Vagina (tissue), 1 donor: ENCODE results near the gene RPSA.

- PRO-cap, result no peak
- RAMPAGE, long total RNA, result no peak
Observed at GRCh38 chr3:37862673-37862921, 917 bp downstream of the CTDSPL start.

DNA sequence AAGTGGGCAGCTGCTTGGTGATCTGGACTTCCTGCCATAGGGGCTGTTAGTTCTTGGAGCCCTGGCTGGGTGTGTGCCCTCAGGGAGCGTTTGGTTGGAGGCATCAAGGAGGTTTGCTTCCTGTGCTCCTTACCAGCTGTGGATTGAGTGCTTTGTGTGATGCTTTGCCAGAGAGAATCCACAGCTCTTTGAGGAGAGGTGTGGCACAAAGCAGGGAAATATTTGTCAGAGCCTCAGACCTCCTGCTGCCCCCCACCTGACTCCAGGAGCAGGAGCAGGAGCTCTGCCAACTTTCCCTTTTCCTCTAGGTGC lies 2.3 kb downstream of the CTDSPL start:
- PRO-cap, result no peak
- RAMPAGE, long total RNA, result no peak

DNA sequence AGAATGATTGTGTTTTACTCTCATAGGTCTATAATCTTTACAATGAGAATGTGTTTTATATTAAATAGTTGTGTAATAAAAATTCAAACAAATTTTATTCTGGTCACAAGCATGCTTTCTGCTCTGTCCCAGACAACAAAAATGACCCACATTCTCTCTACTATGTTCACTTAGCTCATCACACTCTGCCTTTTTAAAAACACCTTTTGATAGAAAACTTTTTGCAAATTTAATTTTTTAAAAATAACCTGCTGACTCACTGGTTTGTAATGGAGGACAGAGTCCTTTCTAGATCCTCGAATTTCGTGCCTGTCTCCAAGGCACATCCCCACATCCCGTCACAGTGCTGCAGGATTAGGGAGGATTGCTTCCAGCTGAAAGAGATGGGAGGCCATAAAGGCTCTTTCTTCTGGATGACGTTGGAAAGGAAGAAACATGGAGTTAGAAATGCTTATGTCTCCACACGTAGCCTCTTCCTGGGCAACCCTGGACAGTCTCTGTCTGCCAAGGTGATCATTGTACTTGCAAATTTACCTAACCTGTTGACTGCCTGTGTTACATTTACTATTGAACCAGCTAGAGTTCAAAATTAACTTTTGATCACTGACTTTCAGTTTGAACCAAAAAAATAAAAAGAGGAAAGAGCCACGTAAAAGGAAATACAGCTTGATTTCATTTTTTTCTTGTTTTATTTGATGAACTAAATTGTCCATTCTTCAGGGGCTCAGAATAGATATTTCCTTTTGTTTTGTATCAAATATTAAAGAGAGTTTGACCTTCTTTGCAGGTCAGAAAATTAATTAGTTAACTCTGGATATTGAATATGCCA lies 27.6 kb upstream of the VILL start:
- PRO-cap, result unidirectional peak, plus-strand start at position 341 of the sequence
- RAMPAGE, long total RNA, result no peak

GRCh38 chr3:37986762-37987423 lies 3.7 kb upstream of the VILL start:
- PRO-cap, result no peak
- RAMPAGE, long total RNA, result no peak

DNA sequence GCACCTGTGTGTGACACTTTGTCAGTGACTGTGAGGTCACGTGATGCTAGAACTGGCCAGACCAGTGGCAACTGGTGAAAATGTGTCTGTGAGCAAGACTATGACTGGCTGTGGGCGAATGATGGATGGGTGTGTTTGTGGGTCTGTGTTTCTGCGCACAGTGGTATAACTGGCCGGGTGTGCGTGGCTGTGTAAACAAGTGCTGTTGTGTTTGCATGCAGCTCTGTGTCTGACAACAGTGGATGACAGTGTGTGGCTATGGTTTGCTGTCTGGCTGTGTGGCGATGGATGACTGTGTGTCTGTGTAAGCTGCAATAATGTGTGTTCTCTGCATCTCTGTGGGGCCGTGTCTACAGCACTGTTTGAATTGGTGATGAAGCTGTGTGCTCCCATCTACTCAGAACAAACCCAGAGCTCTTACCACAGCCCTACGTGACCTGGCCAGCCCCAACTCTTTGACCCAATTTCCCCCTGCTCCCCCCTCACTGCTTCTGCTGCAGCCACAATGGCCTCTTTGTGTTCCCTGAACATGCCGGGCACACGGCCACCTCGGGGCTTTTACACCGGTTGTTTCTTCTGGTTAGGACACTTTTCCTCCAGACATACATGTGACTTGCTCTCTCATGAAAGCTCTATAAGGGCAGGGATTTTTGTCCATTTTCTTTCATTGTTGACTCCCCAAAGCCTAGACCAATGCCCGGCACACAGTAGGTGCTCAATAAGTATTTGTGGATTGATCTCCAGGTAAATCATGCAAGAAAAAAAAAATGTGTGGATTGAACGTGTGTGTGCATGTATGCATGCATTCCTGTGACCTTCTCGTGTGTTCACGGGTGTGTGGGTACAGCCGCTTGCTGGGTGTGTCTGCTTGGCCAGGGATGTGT lies 14.5 kb downstream of the VILL start:
- PRO-cap, result no peak
- RAMPAGE, long total RNA, result no peak

- PRO-cap, result no peak
- RAMPAGE, long total RNA, result no peak
Observed at GRCh38 chr3:38028761-38029454, 534 bp downstream of the PLCD1 start.

GRCh38 chr3:38038273-38039021 lies 561 bp upstream of the DLEC1 start:
- PRO-cap, result no peak
- RAMPAGE, long total RNA, result no peak

DNA sequence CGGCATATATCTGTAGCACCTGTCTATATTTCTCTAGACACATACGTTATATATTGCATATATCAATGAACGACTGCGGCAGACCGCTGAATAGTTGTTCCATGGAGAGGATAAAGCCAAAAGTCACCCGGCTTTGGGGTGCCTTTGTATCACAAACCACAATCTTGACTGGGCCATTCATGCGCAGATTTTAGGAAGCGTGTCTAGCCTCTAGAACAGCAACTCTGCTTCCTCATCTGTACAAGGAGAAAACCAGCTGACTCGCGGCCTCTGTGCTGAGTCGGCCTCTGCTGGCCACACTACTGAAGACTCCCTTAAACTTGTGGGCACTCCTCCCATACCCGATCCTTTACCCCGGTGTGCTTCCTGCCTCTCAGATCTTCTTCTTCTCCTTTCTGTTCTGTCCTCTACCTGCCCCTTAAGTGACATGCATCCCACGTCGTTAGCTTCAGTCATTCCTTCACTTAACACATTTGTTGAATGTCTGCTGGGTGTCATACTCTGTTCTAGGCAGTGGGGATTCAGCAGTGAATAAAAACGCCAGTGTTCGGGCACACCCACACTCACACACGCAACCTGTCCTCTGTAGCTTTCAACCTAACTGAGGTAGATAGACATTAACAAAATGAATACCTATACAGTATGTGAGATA lies 966 bp downstream of the DLEC1 start:
- PRO-cap, result no peak
- RAMPAGE, long total RNA, result no peak

DNA sequence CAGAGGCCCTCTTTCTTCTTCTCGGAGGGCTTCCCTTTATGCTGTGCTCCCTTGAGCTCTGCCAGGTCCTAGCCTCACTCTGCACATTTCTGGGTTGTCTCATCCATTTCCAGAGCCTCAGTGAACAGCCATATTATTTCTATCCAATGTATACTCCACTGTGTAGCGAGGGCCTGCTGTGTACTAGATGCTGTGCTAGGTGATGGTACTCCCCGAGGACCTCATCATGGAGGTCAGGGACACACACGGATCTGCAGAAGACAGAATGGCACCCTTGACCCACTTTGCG lies 18.3 kb downstream of the ACAA1 start:
- PRO-cap, result no peak
- RAMPAGE, long total RNA, result no peak

- PRO-cap, result no peak
- RAMPAGE, long total RNA, result no peak
Observed at GRCh38 chr3:38137812-38138378, 566 bp upstream of the MYD88 start.

DNA sequence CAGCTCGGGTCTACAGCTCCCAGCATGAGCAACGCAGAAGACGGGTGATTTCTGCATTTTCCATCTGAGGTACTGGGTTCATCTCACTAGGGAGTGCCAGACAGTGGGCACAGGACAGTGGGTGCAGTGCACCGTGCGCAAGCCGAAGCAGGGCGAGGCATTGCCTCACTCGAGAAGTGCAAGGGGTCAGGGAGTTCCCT lies 48.4 kb upstream of the ACVR2B start:
- PRO-cap, result no peak
- RAMPAGE, long total RNA, result no peak

DNA sequence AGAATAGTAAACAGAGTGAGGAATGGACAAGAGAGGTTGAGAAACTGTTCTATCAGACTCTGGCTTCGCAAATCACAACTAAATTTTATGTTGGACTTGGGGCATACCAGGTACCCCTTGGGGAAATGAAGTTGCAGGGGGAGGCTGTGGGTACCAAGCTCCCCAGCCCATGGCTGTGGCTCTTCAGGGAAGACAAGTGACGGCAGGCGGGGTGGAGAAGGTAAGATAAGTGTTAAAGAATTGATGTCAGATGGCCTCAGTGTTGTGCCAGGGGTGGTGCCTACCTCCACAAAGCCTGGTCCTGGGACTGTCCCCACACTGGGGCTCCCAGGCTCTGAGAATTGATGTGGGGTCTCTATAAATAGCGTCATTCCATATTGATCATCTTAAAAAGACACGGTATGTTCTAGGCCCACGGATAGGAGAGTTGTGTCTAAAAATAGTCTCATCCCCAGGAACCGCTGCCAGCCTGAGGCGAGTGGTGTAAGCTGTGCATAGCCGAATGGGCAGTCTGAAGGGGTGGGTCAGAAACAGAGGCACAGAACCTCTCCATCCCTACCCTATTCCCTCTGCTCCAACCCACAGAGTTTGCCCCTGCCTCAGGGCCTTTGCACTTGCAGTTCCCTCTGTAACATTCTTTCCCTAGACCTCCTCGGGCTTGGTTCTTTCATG lies 5.1 kb downstream of the SCN5A start:
- PRO-cap, result no peak
- RAMPAGE, long total RNA, result no peak

DNA sequence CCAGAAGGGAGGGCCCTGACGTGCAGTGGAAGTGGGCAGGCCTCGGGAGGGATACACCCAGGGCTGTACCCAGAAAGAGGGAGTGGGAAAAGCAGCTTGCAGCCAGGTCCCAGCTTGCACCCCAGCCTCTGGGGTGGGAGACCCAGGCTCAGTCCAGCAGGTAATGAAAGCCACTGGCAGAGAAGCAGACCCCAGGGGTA lies 3.6 kb downstream of the GORASP1 start:
- PRO-cap, result no peak
- RAMPAGE, long total RNA, result no peak

DNA sequence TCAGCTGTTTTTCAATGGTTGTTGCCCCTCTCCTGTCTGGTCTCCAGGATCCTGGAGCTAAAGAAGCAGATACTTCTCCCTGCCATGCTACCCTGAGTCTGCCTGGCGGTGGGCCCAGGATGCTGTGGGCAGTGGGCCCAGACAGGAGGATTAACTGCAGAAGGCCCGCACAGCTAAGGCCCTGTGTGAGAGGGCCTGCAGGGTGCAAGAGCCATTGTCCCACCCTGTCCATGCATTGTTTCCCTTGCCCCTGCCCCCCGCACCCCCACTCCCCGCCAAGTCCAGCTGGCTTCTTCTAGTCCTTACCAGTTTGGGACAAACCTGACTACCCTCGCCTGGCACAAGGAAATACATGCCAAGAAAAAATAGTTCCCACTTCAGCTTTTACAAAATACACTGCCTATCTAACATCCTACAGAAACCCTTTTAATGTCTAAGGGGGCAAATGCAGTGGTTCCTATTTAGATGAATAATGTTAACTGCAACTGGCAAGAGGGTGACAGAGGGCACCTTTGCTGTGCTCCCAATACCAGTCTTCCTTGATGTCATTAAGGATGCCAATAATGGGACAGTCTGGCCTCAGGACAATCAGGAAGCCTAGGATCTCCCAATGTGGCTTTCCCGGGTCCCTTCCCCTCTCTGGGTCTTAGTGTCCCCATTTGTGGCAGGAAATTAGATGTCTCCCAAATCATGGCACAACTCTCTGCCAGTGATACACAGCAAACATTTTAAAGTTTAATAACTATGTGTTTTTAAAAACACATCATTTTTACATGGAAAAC lies 14.1 kb downstream of the CSRNP1 start:
- PRO-cap, result no peak
- RAMPAGE, long total RNA, result no peak

DNA sequence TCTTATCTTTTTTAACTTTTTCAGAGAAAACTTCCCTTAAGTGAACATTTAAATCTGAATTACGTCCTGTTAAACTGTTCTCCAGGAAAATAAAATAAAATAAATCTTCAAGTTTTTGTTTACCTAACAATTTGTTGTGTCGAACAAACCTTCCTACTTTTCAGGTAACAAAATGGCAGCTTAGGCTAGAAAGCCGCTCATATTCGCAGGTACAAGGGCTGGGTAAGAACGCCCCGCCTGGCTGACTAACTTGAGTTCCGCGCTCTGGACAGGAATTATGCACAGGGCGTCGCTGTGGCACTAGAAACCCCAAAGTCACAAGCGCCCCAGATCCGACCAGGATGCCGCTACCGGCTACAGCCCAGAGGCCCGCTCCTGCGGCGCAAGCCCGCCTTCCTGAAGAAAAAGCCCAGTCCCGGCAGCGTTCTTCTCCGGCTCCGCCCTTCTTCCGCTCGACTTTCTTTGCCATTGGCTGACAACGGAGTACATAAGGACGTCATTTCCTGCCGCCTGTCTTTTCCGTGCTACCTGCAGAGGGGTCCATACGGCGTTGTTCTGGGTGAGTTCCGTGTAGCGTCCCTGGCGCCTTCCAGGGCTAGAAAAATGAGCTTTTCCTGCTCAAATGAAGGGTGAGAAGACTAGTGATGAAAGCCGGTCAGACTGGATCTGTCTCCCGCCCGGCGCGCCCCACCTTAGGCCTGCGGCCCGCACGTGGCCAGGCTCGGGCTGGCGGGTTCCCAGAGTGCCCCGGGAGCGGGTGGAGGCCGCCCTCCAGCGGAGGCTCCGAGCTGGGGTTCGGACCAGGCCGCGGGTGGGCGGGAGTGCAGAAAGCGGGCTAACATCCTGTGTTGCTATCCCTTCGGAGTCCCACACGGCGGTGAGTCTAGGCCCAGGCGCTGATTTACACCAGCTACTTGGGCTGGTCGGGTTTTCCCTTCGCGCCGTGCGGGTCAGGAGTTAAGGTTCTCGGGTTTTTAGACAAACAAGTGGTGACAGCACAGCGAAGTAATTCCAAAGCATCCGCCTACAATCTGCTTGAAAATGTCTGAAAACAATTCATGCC lies at the start of gene RPSA:
RPSA (plus strand) TSS at position 515 of the 1,063 bp plus-strand sequence.
- PRO-cap, result bidirectional peak, plus-strand start at position 515 of the sequence, minus-strand start at position 398 of the sequence
- RAMPAGE, long total RNA, result start-site peak on the plus strand centred at position 535 of the sequence, 29 bp wide, 269 reads

DNA sequence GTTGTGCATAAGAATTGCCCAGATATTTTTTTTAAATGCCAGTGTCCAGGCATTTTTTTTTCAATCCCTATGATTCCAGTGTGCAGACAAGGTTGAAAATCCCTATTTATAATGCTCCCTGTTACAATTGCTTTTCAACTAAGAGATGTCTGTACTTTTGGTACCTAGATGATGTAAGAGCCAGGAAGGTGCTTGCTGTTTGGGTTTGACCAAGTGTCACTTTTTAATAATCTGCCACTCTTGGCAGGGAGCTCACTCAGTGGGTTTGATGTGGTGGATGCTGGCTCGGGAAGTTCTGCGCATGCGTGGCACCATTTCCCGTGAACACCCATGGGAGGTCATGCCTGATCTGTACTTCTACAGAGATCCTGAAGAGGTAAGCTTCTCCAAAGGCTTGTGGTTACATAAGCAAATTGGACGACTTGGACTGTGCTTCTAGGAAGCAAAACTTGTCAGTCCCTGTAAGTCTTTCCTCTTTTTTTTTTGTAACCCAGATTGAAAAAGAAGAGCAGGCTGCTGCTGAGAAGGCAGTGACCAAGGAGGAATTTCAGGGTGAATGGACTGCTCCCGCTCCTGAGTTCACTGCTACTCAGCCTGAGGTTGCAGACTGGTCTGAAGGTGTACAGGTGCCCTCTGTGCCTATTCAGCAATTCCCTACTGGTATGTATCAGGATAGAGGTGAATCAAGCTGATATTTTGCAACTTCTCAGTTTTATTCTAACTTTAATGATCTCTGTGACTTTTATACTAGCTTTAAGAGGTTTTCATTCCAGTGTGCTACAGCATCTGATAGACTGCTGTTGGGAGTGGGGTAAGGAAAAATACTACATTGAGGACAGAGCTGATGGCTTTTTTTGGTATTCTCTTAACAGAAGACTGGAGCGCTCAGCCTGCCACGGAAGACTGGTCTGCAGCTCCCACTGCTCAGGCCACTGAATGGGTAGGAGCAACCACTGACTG lies 5.2 kb downstream of the RPSA start:
- PRO-cap, result no peak
- RAMPAGE, long total RNA, result no peak

DNA sequence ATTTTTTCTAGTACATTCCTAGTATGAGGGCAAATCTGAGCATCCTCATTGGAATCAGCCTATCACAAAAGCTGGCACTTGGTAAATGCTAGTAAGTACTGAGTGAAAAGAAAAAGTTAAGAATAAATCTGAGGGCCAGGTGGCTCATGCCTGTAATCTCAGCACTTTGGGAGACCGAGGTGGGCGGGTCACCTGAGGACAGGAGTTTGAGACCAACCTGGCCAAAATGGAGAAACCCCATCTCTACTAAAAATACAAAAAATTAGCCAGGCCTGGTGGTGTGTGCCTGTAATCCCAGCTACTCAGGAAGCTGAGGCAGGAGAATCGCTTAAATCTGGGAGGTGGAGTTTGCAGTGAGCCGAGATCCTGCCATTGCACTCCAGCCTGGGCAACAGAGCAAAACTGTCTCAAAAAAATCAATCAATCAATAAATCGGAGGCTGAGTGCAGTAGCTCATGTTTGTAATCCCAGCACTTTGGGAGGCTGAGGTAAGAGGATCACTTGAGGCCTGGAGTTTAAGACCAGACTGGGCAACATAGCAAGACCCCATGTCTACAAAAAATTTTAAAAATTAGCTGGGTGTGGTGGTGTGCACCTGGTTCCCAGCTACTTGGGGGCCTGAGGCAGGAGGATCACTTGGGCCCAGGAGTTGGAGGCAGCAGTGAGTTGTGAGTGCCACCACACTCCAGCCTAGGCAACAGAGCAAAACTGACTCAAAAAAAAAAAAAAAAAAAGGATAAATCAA lies 8.7 kb downstream of the RPSA start:
- PRO-cap, result no peak
- RAMPAGE, long total RNA, result no peak

DNA sequence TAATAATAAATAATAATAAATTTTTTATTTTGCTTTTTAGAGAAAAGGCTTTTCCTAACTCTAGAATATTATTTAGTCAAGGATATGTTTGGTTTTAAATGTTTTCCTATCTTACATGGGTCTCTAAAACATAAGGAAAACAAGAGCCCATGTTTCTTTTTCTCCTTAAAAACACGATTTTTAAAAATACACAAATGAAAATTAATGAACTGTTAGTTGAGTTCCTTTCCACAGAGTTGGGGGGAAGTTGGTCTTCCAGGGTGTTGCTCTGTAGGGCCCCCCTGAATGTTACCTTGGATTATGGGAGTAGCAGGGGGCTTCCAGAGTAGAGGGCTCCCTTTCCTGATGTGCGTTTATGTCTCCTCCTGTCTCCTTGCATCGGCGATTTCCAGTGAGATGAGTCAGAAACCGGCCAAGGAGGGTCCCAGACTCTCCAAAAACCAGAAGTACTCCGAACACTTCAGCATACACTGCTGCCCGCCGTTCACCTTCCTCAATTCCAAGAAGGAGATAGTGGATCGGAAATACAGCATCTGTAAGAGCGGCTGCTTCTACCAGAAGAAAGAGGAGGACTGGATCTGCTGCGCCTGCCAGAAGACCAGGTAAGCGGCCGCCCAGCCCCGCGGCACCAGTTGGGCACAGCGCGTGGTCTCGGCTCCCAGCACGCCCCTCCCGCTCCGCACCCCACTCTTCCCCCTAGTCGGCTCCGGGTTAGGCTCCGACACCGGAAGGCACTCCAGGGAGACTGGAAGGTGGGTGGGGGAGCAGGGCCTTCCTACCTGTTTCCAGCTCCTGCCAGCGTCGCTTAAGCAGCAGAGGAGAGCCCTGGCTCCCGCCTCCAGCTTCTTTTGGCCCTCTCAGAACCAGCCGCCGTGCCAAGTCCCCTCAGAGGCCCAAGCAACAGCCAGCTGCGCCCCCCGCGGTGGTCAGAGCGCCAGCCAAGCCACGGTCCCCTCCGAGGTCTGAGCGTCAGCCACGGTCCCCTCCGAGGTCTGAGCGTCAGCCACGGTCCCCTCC lies 34.5 kb downstream of the MOBP start:
- PRO-cap, result no peak
- RAMPAGE, long total RNA, result no peak

DNA sequence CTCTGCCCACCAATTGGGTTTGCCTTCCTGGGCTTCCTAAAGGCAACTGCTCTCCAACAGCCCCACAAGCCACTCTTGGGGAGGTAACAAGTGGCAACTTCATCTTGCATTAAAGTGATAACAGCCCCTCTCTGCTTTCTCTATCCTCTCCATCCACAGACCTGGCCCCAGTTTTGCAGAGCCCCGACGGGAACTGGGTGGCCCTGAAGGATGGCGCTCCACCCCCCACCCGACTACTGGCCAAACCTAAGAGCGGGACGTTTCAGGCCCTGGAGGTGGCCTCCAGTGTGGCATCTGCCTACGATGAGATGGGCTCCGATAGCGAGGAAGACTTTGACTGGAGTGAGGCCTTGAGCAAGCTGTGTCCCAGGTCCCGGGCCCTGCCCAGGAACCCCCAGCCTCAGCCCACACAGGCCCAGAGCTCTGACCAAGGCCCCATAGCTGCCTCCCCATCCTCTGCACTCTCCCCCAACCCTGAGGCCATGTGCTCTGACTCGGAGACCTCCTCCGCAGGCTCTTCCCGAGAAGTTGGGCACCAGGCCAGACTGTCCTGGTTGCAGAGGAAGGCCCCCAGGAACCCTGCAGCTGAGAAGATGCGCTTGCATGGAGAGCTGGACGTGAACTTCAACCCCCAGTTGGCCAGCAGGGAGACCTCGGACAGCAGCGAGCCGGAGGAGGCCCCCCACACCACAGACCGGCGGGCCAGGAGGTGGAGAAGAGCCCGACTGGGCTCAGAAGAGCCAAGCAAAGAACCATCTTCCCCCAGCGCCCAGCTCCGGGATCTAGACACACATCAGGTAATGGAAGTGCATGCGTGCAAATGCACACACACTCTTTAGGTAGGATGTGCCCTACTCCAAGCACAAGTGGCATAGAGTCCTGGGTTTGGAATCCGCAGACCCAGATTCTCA lies 119.6 kb upstream of the EIF1B start:
- PRO-cap, result no peak
- RAMPAGE, long total RNA, result start-site peak on the plus strand centred at position 470 of the sequence, 176 bp wide, 11 reads

- PRO-cap, result no peak
- RAMPAGE, long total RNA, result no peak
Observed at GRCh38 chr3:40249199-40249433, 60.4 kb upstream of the EIF1B start.